Jejunum (tissue), 1 donor: ENCODE results near the gene CCZ1.

GRCh38 chr7:3461843-3462406, 160.9 kb downstream of the SDK1 start:
- PRO-cap: no peak

DNA sequence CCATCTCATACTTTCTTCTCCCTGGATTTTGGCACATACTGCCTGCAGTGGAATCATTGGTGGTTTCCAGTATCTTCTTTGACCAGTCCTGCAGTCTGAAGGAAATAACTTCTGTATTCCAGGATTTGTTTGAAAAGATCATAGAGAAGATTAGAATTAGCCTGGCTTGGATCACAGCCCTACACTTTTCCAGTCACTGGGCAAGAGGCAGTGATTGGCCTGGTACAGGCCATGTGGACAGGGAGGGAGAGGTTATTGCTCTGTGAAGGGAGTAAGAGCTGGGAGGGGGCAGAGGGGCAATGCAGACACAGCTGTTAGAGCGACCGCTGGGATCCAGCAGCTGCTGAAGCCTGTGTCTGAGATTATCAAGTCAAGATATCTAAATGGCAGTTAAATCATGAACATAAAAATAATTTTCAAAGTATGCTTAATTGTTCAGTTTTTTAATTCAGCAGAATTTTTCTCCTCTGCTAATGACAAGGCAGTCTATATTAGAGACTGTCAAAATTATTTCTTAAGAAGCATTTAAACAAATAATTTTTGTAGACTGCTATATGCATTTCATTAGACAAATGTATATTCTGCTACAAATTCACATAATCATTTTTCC, 257.4 kb downstream of the SDK1 start:
- PRO-cap: no peak

DNA sequence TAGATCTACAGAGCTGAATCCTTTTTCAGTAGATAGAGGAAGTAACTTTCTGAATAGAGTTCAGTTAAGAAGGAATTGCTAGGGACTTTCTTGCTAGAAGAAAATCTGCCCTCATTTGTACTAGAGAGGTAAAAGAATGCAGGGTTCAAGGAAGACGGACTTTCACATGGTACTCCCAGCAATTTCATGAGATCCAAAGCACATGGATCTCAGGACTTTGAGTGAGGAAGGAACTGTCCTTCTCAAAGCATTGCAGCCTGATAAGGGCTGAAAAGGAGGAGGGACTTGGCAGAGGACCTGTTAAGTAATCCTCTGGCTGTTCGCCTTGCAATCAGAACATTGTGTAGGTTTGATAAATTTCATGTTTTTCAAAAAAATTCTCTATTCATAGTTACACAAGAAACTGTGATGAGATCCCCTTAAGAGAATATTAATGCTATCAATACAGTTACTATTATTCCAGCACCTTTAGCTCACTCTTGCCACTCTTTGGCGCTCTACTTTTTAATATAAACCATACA, 424.1 kb downstream of the SDK1 start:
- PRO-cap: no peak

- PRO-cap: no peak
Measured at GRCh38 chr7:3866583-3867152, 565.6 kb downstream of the SDK1 start.

- PRO-cap: no peak
Measured at GRCh38 chr7:3972568-3972885, 671.5 kb downstream of the SDK1 start.

- PRO-cap: no peak
Measured at GRCh38 chr7:4011071-4011787, 670.9 kb upstream of the FOXK1 start.

- PRO-cap: no peak
Measured at GRCh38 chr7:4650597-4651272, 31.4 kb upstream of the FOXK1 start.

DNA sequence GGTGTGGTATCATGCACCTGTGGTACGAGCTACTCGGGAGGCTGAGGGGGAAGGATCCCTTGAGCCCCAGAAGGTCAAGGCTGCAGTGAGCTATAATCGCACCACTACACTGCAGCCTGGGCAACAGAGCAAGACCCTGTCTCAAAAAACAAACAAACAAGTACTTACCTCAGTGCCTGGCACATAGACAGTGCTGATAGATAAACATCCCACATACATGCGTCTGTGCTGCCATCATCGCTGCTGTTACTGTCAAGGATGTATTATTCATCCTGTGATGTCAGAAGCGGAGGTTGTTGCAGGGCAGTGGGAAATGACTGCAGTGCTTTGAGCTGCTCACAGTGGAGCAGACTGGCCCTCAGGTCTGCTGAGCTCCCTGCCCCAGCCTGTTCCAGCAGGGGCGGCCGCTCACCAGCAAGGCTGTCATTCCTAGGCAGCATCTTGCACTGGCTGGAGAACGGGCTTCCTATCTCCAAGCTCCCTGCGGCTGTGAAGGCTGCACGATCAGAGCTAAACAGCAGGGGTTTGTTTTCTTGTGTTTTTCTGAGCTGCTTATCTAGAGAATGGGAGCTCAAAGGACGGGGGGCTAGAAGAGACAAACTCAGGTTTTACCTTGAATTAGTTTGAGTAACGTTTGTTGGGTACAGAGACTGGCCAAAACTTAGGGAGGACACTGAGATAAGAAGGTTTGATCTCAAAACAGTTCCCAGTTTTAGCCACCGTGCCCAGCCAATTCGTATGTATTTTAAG, 18.8 kb downstream of the FOXK1 start:
- PRO-cap: no peak

DNA sequence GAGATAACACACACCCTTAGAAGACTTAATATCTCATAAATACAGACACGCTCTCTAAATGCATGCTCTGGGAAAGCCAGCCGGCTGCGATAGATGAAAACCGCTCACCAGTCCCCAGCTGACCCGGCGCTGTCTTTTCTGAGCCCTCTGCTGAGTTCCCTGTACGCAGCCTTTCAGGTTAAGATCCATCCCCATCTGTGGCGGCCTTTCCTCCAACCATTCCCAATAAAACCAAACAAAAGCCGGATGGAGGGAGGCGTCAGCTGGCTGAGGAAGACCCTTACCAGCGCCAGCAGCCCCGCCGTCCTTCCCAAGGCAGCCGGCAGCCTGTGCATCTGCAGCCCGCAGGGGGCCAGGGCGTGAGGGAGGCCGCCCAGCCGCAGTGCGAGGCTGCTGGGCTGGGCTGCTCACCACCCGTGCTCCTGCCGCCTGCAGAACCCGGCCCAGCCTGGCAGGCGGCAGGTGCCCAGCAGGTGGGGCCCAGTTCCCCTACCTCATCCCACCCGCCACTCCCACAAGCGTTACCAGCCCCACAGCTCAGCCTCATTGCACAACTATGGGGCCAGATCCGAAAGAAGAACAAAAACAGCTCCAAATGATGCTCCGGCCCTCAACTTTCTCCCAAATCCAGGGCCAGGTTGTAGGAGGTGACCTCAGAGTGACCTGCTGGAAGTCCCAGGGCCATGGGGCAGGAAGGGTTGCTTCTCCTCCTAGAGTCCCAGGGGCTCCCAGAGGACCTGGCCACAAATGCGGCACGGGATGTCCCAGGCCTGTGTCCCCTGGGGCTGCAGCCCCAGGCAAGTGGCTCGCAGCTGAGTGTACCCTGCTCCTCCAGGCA, 23.9 kb downstream of the PAPOLB start:
- PRO-cap: no peak

- PRO-cap: no peak
Measured at GRCh38 chr7:5143771-5144321, 46.2 kb upstream of the WIPI2 start.

- PRO-cap: no peak
Measured at GRCh38 chr7:5231762-5232282, 41.8 kb downstream of the WIPI2 start.

DNA sequence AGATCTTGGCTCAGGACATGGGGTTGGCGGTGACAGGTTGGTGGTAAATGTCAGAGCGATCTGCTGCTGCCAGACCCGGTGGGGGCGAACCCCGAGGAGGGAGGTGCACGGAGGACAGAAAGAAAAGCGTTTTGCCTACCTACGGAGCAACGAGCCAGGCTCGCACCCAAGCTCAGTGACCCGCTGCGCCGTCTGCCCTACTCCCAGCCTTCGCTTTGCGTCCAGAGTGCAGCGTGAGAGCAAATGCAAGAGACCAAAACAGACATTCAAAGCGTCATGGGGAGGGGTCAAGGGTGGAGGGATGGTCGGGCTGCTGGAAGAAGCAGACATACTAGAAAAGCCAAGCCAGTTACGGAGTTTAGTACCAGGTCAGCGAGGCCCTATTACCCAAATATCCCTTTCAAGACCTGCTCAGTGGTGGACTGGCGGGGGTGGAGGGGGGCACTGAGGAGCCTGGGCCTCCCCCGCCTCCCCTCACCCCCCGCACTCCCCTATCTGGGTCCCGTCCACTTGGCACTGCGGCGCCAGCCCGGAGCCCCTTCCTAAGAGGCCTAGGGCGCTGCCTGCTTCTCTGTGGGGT, 66.8 kb downstream of the SLC29A4 start:
- PRO-cap: no peak

DNA sequence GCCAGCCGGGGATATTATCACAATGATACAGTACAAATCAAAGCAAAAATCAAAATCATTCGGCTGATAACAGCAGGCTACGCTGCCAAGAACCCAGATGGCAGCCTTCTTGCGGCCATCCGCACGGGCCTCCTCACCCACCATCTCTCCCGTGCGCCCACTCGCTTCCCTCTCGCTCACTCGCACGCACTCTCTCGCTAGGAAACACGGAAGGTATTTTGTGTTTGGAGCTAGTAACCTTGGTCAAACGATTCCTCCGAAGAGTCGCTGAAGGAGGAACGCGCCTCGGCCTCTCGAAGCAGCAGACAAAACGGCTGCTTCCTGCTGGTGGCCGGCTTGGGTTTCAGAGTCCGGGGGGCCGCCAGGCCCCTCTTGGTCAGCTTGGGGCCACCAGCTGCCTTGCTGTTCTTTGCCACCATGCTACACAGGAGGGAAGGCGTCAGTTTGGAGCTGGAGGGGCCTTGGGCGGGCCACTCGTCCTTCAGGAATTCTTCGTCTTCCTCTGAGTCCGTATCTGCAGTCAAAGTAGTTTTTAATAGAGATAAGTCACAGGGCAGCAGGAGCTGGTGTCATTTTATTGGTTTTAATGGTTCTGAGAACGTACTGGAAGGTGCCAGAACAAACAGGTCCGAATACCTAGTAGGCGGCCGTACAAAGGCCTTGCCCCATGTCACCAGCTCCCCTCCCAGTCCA, 69.0 kb downstream of the SLC29A4 start:
- PRO-cap: no peak

- PRO-cap: no peak
Measured at GRCh38 chr7:5356162-5356982, 67.3 kb downstream of the TNRC18 start.

- PRO-cap: no peak
Measured at GRCh38 chr7:5396416-5396873, 27.2 kb downstream of the TNRC18 start.

DNA sequence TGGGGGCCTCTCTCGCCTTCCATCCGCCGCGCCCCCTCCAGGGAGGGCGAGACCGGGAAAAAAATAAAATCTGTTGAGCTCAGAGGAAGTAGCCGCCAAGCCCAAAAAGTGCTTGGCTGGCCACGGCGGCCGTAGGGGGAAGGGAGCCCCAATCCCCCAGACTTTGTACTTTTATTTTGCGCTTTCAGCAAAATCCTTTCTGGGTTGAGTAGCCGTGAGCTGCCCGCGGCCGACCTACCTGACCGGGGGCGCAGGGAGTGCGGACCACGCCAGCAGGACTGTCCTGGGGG, 1.3 kb upstream of the TNRC18 start:
- PRO-cap: bidirectional peak, plus-strand start at position 237 of the sequence, minus-strand start at position 39 of the sequence

GRCh38 chr7:5425240-5425522, 1.5 kb upstream of the TNRC18 start:
- PRO-cap: no peak

DNA sequence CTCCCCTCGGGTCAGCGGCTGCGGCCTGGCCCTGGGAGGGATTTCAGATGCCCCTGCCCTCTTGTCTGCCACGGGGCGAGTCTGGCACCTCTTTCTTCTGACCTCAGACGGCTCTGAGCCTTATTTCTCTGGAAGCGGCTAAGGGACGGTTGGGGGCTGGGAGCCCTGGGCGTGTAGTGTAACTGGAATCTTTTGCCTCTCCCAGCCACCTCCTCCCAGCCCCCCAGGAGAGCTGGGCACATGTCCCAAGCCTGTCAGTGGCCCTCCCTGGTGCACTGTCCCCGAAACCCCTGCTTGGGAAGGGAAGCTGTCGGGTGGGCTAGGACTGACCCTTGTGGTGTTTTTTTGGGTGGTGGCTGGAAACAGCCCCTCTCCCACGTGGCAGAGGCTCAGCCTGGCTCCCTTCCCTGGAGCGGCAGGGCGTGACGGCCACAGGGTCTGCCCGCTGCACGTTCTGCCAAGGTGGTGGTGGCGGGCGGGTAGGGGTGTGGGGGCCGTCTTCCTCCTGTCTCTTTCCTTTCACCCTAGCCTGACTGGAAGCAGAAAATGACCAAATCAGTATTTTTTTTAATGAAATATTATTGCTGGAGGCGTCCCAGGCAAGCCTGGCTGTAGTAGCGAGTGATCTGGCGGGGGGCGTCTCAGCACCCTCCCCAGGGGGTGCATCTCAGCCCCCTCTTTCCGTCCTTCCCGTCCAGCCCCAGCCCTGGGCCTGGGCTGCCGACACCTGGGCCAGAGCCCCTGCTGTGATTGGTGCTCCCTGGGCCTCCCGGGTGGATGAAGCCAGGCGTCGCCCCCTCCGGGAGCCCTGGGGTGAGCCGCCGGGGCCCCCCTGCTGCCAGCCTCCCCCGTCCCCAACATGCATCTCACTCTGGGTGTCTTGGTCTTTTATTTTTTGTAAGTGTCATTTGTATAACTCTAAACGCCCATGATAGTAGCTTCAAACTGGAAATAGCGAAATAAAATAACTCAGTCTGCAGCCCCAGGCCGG, 13.3 kb downstream of the FSCN1 start:
- PRO-cap: no peak

GRCh38 chr7:5898325-5899032, at the start of gene CCZ1:
Gene CCZ1 (plus strand): TSS chr7:5898733.
- PRO-cap: unidirectional peak, minus-strand start at chr7:5898648; unidirectional peak, minus-strand start at chr7:5898701

DNA sequence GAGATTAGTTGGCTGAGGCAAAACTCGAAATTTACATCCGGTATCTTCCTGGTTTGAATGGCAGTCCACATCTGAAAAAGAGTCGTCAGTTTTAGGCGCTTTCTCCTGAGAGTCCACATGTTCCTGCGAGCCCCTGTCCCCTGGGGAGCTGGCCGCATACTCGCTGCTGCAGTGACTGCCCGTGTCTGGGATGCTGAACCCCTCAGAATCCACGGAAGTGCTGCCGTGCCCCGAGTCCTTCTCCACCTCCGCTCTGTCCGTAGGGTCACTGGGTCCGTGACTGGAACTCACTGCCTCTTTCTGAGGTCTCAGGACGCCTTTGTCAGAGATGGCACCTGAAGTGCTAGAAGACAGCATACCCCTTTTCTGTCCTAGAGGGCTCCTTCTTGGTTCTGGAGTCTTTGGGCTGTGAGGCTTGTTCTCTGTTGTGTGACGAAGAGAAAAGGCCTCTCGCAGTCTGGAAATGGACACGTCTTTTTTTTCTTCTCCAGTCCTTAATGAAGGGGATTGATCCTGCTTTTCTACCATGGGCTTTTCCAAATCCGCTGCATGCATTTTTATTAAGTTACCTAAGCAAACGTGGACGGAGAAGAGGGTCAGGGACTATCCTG, 16.7 kb upstream of the RSPH10B start:
- PRO-cap: no peak